ENCODE data around the gene FAN1.

DNA sequence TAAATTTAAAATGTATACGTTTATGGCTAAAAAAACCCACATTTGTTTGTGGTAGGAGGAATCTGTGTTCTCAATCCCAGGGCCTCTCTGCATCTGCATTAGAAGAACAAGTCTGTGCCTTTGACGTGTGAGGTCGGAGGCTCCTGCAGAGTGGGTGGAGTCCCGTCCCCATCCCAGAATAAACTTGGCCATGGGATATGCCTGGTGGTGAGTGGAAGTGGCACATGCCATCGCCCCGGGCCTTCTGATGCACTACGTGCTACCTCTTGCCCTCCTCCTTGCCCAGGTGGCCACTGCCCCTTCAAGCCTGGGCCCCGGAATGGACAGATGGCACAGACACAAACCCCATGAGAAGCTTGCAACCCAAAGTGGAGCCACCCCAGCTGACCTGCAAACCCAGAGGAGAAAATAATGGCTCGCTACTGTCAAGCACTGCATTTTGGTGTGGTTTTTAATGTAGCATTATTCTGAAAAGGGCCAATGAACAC, 131.1 kb upstream of the NSMCE3 start:
- RAMPAGE, long total RNA: no peak
- RRBS: 62% methylated on average over 3 of the region's 9 CpGs

GRCh38 chr15:29676624-29677169, 105.9 kb upstream of the ENTREP2 start:
- RAMPAGE, long total RNA: no peak
- RRBS: no CpG with 5 or more reads among the region's 7 CpGs

DNA sequence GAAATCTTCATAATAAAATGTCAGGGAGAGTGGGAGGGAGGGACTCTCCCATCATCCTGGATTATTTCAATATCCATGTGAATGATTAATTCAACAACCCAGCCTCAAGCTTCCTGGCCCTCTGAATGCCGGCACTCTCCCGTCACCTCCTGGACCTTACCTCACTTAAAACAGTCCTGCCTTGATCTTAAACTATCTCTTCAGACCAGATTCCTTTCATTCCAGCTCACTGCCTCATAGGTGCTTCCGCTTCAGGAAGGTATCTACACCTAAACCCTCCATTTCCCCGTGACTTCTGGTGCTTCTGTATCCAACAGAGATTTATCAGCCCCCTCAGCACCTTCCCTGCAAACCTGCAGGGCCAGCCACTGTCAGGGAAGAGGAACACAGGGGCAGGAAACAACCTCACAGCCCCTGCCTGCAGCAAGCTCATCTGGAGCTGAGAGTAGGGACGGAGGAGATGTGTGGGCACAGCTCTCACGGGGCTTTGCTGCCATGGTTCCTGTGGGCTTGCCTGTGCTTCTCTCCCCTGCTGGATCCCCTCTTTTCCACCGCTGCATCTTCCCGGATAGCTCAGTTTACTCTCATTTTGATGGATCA, 98.9 kb upstream of the TJP1 start:
- RAMPAGE, long total RNA: no peak
- RRBS: no CpG with 5 or more reads among the region's 8 CpGs

DNA sequence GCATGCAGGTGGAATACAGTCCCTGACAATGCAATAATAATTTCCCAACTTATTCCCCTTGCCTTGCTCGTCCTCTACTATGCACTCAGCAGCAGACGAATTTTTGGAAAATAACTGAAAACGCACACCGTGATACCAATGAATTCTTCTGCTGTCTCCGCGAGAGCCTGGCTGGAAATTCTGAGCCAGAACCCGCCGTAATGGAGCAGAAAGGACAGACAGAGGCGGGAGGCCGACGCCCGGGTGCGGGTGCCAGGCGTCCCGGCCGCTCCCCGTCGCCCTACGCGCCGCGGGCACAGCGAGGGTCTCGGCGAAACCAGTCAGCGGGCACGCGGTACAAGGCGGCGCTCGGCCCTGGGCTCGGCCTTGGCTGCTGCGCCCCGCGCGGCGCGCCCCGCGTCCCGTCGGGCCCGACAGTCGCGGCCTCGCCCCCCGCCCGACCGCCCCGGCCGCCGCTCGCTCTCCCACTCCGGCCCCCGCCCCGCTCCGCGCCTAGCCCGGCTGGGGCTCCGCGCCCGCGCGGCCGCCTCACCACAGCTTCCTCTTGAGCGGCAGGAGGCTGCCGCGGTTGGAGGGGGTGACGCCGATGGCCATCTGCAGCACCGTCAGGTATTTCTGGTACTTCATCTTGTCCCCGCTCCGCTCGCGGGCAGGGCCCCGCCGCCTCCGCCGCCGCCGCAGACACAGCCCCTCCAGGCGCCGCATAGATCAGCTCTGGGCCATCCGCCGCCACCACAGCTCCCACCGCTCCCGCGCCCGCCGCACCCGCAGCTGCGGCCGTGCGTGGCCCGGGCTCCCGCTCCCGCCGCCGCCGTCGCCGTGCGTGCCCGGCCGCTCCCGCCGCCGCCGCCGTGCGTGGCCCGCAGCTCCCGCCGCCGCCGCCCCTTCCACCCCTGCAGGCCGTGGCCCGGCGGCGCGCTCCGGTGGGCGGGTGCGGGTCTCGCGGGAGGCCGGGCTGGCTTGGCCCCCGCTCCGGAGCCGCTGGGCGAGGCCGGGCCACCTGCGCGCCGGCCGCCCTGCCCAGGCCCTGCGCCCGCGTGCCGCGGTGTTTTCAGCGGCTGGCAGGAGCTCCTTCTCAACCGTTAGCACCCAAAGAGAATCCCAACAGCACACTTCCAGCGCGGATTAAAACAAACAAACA, 114.2 kb upstream of the GOLGA8J start:
- RAMPAGE, long total RNA: no peak
- RRBS: 1% methylated on average over 21 of the region's 145 CpGs

DNA sequence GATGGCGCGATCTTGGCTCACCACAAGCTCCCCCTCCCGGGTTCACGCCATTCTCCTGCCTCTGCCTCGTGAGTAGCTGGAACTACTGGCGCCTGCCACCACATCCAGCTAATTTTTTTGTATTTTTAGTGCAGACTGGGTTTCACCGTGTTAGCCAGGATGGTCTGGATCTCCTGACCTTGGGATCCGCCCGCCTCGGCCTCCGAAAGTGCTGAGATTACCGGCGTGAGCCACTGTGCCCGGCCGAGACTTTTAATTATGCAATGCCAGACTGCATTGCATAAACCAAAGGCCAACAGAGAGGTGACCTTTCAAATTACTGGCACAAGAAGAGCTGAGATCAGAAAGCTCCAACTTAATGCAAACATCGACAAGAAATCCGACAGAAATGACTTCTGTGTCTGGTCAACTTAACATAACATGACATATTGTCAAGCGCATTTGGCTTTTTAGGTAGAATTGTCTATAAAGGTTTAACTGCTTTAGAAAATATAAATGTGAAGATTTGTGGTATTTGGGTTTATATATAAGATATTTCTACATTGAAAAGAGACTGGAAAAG, 62.5 kb upstream of the GOLGA8Q start:
- RAMPAGE, long total RNA: no peak
- RRBS: no CpG with 5 or more reads among the region's 18 CpGs

- RAMPAGE, long total RNA: no peak
- RRBS: no CpG with 5 or more reads among the region's 11 CpGs
Measured at GRCh38 chr15:30791209-30791718, 112.5 kb upstream of the FAN1 start.

DNA sequence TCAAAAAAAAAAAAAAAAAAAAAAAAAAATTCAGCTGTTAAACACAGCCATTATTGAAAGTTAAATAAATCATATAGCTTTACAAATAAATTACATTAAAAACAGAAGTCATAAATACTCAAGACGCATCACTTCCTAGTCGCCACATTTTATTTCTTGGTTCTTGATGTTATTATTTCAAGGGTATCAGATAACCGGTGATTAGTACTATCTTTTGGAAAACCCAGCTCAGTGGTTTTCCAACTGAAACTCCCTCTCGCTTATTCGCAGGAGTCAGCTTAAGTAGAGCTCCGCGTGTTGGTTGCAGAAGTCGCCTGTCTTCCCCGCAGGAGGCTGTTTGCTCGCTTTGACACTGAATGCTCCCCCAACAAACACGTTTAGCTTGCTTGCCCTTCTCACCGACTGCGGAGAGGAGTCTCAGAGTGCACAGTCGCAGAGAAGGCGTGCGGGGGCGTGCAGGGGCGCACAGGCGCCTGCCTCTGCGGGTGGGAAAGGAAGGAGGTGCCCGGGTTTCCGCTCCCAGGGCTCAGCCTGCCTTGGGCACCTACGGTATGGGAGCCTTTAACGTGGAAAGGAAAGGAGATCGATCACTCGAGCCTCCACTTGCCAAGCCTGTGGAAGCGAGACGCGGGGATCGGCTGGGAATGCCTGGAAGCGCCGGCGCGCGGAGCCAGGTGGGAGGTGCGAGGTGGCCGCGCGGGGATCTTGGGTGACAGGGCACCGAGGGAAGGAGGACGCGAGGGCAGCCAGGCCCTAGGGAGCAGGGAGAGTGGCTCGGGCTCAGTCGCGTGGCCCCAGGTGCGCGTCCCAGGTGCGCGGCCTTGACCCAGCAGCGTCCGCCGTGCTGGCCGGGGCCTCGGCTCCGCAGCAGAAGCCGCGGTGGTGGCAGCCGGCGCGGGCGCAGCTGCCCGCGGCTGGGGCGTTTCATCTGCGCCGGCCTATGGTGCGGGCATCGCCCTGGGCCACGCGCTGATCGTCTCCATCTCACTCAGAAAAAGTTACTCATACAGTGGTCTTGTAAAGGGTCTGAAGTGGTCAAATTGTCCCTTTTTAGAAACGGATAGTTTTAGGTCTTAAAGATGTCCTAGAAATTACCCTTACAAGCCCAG, at the start of gene FAN1:
Gene FAN1, plus strand, starts transcription at position 702 of the 1,109 bp plus-strand sequence.
- RAMPAGE, long total RNA: no peak
- RRBS: 2% methylated on average over 14 of the region's 72 CpGs

DNA sequence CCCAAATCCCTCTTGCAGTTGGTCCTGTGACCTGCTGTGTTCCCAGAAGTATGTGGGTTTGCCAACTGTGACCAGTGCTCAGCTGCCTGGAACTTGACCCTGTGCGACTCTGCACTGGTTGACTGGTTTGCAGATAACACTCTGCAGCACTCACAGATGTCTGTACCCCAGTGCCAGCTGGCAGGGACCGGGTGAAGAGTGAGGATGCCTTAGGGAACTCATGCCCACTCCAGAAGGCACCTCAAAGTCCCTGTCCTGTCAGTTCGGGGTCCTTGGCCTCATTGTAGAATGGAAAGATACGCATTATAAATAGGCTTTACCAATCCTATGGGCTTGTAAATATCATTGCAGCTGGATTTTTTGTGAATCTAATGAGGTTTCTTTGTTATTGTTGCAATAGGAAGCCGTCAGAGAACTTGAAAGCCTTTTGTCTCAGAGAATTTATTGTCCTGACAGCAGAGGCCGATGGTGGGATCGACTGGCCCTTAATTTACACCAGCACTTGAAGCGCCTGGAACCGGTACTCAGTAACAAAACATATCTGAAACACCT, 18.2 kb downstream of the FAN1 start:
- RAMPAGE, long total RNA: no peak
- RRBS: no CpG with 5 or more reads among the region's 9 CpGs

DNA sequence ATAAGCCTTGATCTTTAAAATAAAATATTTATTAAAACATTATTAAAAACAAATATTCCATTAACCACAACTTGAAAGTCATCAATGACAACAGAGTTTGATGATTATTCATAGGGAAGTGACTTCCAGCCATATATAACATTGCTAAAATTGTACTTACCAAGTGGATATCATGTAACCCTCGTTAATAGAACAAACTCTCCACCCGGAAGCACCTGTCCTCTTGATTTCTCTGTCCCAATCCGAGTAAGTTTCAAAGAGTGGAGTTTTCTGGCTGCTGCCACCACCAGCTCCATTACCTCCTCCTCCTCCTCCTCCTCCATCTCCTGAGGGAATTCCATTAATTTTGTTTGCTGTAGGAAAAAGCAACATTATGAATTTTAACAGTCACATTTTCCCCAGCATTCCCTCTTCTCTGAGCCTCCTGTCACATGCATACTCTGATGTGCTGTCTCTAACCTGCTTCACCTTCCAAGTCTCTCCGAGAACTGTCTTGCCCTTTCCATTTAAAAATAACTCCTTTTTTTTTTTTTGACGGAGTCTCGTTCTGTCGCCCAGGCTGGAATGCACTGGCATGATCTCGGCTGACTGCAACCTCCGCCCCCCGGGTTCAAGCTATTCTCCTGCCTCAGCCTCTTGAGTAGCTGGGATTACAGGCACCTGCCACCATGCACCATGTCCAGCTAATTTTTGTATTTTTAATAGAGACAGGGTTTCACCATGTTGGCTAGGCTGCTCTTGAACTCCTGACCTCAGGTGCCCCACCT, 30.5 kb downstream of the MTMR10 start:
- RAMPAGE, long total RNA: no peak
- RRBS: no CpG with 5 or more reads among the region's 10 CpGs

- RAMPAGE, long total RNA: no peak
- RRBS: no CpG with 5 or more reads among the region's 5 CpGs
Measured at GRCh38 chr15:30984567-30984868, 6.9 kb downstream of the MTMR10 start.

DNA sequence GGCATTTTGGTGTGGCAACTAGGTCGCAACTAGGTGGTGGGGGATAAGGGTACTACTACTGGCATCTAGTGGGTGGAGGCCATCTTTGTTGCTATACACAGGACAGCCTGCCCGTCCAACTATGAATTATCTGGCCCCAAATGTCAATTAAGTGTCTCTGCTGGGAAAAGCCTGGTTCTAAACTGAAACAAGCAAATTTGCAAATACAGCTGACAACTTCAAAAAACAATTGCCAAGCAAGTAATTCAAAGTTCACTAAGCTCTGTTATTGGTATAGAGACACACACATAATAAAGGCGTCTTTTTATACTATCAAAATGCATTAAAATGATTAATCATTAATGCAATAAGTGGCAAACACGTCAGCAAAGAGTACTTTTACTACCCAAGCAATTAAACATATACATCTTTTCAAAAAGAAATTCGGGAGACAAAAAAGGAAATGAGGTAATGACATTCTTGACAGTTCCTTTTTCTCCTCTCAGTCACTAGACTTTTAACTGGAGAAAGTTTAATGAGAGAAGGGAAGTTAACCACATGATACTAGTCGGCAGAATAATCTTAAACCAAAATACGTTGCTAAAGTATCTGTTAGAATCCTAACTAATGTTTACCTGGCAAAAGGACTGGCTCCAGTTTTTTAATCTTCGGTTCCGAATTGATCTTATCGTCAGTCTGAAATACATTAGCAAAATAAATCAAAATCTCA, 1.1 kb downstream of the MTMR10 start:
- RAMPAGE, long total RNA: no peak
- RRBS: no CpG with 5 or more reads among the region's 10 CpGs

DNA sequence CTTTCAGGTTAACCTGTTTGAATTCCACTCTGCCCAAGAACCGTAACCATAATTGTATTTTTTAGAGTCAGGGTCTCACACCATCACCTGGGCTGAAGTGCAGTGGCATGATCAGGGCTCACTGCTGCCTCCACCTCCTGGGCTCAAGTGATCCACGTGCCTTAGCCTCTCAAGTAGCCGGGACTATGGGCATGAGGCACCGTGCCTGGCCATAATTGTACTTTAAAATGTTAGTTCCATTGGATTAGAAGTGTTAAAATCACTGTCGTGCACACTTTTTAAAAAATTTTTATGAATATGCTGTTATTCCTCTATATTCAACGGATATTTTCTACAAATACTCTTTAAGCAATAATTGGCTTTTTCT, 1.1 kb upstream of the MTMR10 start:
- RAMPAGE, long total RNA: no peak
- RRBS: no CpG with 5 or more reads among the region's 6 CpGs

GRCh38 chr15:31014212-31014684, 22.8 kb upstream of the MTMR10 start:
- RAMPAGE, long total RNA: no peak
- RRBS: no CpG with 5 or more reads among the region's 1 CpG

GRCh38 chr15:31024139-31024937, 32.9 kb upstream of the MTMR10 start:
- RAMPAGE, long total RNA: no peak
- RRBS: no CpG with 5 or more reads among the region's 8 CpGs

DNA sequence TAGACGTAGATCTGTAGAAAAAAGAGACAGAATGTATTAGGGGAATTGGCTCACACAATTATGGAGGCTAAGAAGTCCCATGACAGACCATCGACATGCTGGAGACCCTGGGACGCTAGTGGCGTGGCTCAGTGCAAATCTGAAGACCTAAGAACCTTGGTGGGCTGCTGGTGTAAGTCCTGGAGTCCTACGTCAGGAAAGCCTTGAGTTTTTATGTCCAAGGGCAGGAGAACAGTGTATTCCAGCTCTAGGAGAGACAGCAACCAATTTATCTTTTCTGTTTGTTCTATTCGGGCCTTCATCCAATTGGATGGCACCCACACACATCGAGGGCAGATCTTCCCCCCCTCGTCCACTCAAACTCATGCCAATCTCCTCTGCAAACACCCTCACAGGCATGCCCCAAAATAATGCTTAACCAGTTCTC, 102.3 kb upstream of the TRPM1 start:
- RAMPAGE, long total RNA: no peak
- RRBS: no CpG with 5 or more reads among the region's 8 CpGs

DNA sequence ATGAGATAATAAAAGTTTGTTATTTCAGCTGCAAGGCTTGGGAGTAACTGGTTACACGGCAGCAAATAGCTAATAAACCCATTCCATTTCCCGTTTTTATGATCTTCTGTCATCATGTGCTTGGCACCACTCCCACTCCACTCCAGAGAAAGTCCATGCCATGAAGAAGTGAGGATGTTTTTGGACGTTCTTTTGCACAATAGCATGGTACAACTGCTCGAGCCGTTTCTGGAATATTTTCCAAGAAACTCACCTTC, 72.0 kb upstream of the KLF13 start:
- RAMPAGE, long total RNA: no peak
- RRBS: no CpG with 5 or more reads among the region's 5 CpGs

- RAMPAGE, long total RNA: no peak
- RRBS: no CpG with 5 or more reads among the region's 6 CpGs
Measured at GRCh38 chr15:31332856-31333654, 6.4 kb downstream of the KLF13 start.

DNA sequence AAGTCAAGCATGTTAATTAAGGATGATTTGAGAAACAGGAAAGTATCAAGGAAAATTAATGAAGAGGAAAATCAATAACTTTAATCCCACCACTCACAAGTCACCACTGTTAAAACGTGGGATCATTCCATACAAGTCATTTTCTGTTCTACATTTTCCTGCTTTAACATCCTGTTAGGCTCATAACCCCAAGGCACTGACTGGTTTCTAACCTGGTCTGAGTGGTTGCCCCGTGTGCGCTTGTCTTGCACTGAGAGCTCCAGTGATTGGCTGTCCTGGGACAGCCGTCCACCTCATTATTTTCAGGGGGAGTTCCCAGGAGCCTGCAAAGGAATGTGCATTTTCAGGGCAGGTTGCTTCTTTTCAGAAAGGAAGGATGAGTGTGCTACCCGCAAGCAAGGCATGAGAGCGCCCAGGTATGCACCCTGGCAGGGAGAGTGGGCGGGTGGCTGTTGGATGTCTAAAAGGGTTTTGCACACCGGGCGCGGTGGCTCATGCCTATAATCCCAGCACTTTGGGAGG, 24.7 kb downstream of the KLF13 start:
- RAMPAGE, long total RNA: no peak
- RRBS: no CpG with 5 or more reads among the region's 10 CpGs

DNA sequence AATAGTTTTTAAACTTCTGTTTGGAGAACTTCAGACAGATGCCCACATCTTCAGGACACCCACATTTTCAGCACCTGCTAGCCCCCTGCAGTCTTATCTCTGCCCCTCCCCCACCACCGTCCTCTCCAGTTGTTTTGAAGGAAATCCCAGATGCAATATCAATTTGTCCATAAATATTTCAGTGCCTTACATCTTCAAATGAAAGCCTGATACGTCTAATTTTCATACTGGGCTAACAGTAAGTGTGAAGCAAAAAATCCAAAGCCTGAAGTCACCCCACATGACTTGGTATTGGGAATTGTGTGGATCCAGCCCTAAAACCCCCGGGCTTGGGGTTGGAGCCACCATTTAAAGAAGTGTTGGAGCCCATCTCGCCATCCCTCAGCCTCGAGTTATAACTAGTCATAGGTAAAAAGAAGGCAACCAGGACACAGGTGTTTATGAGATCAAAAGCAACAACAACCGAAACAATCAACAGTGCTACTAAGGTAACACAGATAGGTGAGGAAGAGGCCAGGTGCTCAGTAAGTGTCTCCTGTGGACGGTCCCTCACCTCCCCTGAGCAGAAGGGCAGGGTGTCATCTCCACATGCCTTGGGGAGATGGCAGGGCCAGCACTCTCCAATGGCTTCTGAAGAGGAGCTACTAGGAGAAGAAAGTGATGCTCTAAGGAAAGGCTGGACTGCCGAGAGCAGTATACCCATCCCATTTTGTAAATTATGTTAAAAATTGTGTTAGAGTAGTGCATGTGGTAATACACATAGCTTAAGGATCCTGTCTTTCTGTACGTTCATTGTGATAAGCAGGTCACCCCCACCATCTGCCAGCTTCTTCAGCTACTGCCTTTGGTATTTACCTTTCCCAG, 28.3 kb downstream of the KLF13 start:
- RAMPAGE, long total RNA: no peak
- RRBS: no CpG with 5 or more reads among the region's 9 CpGs

- RAMPAGE, long total RNA: no peak
- RRBS: no CpG with 5 or more reads among the region's 17 CpGs
Measured at GRCh38 chr15:31359154-31360352, 32.9 kb downstream of the KLF13 start.